Sigmoid colon (tissue), 4 donors: Measurements from ENCODE around the gene STAT3.

DNA sequence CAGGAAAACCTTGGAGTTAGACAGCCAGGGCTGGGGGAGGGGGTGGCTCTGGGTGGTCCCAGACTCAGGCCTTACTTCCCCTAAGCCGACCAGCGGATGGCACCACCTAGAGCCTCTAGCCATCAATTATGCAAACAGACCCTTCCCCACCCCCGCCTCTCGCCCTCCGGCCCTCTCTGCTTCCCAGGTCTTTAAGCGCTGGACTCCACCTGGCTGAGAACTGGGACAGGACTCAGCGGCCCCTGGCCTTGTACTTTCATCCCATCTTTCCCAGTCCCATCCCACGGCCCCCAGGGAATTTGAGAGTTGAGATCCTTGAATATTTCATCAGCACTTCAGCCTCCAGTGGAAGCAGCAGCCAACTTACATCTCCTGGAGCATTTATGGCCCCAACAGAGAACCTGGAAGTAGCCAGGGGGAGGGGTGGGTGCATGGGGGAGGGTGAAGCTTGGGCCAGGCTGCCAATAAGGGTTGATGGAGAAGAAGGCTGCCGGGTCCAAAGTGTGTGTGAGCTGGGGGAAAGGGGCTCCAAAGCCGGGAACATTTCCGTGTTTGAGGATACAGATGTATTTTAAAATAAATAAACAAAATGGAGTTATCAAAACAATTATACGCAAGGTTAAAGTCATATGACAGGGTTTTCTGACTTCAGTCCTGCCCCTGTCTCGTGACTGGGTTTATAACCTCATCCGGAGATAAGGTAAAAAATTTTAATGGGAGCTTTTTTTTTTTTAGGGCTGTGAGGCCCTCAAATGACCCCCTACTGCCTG is 7.5 kb upstream of the JUP start:
- PRO-cap = no peak
- RAMPAGE, long total RNA, 4 experiments = no peak in any of the 4 experiments

GRCh38 chr17:41801395-41801891 is 10.3 kb downstream of the P3H4 start:
- PRO-cap = no peak
- RAMPAGE, long total RNA, 4 experiments = no peak in any of the 4 experiments

GRCh38 chr17:41862898-41863352 is 2.3 kb downstream of the KLHL11 start:
- PRO-cap = no peak
- RAMPAGE, long total RNA, 4 experiments = no peak in any of the 4 experiments

DNA sequence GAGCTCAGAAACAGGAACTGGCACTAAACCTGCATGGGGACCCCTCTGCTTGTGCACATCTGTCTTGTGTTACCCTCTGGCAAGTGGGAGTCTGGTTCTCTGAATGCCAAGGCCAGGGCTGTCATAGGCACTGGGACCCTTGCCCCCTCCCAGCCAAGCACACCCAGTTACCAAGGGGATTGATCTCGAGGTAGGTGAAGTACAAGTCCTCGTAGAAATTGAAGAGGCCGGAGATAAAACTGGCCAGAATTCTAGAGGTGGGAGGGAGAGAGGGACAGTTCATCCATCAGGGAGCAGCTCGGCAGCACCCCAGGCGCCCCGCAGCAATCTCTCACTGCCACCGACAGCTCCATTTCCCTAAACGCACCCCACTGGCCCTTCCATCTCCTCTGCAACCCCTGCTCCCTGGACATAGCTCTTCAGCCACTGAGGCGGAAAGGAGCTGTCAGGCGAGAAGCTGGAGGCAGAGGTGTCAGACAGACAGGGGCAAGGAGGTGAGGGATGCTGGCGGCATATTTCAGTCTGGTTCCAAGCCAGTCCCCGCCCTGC is 9.9 kb downstream of the ACLY start:
- PRO-cap = no peak
- RAMPAGE, long total RNA, 4 experiments = no peak in any of the 4 experiments

GRCh38 chr17:41959525-41959970 is 7.0 kb upstream of the CNP start:
- PRO-cap = no peak
- RAMPAGE, long total RNA, 4 experiments = no peak in any of the 4 experiments

DNA sequence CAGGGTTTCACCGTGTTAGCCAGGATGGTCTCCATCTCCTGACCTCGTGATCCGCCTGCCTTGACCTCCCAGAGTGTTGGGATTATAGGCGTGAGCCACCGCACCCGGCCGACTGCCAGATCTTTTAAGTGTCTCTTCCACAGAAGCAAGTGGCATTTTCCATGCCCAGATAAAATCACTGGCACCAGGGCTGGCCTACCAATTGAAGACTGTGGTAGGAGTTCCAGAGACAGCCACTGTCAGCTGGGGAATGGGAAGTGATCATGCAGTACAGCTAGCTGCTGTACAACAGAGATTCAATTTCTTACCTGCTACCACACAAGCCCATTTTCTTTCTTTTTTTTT is 17.9 kb downstream of the CNP start:
- PRO-cap = no peak
- RAMPAGE, long total RNA, 4 experiments = no peak in any of the 4 experiments

DNA sequence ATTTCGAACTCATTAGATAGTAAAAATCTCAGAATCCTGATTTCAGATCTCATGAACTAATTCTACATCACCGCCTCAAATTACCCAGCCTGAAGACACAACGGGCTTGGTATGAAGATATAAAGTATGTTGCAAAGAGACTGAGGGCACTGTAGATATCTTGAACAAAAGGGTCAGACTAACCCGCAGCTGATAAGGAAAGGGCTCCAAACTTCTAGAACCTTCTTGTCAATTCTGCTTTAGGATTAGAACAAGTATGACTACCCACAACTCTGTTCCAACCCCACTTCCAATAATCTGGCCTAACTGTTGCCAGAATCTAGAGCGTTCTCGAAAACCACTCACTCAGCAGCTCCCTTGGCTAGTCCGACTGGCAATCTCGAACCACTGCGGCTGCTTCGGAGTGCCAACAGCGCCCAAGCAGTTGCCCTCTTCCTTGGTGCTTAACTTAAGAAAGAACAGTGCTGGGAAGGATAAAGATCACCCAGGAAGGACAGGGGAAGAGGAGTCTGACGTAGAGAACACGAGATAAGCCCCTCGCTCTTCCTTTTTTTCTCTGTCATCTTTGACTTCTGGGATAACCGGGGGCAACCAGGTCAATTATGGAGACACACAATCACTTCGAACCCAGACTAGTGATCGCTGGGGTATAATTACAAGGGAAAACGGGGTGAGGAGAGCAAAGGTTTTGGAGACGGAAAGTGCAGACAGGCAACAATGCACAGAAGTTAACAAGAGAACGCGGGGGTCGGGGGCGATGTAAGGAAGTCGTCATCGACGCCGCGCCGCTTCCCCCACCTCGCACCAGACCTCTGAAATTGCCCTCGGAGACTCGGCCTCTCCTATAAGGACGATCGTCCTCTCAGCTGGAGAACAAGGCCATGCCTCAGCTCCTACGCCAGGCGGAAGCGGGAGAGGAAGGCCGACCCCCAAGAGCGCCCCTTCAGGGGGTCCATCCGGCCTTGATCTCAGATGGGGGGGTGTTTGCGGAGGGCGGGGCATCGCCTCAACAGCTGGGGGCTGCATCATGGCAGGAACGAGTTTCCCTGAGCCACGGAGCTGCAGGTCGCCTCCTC is 659 bp downstream of the DNAJC7 start:
- PRO-cap = no peak
- RAMPAGE, long total RNA, 4 experiments = no peak in any of the 4 experiments

- PRO-cap = no peak
- RAMPAGE, long total RNA, 4 experiments = no peak in any of the 4 experiments
These were observed 4.2 kb downstream of the NKIRAS2 start for GRCh38 chr17:42024057-42024472.

- PRO-cap = no peak
- RAMPAGE, long total RNA, 4 experiments = no peak in any of the 4 experiments
These were observed 9.7 kb downstream of the HSPB9 start for GRCh38 chr17:42132074-42132913.

GRCh38 chr17:42274356-42275204 is 1.6 kb downstream of the STAT5B start:
- PRO-cap = no peak
- RAMPAGE, long total RNA, 4 experiments = no peak in any of the 4 experiments

DNA sequence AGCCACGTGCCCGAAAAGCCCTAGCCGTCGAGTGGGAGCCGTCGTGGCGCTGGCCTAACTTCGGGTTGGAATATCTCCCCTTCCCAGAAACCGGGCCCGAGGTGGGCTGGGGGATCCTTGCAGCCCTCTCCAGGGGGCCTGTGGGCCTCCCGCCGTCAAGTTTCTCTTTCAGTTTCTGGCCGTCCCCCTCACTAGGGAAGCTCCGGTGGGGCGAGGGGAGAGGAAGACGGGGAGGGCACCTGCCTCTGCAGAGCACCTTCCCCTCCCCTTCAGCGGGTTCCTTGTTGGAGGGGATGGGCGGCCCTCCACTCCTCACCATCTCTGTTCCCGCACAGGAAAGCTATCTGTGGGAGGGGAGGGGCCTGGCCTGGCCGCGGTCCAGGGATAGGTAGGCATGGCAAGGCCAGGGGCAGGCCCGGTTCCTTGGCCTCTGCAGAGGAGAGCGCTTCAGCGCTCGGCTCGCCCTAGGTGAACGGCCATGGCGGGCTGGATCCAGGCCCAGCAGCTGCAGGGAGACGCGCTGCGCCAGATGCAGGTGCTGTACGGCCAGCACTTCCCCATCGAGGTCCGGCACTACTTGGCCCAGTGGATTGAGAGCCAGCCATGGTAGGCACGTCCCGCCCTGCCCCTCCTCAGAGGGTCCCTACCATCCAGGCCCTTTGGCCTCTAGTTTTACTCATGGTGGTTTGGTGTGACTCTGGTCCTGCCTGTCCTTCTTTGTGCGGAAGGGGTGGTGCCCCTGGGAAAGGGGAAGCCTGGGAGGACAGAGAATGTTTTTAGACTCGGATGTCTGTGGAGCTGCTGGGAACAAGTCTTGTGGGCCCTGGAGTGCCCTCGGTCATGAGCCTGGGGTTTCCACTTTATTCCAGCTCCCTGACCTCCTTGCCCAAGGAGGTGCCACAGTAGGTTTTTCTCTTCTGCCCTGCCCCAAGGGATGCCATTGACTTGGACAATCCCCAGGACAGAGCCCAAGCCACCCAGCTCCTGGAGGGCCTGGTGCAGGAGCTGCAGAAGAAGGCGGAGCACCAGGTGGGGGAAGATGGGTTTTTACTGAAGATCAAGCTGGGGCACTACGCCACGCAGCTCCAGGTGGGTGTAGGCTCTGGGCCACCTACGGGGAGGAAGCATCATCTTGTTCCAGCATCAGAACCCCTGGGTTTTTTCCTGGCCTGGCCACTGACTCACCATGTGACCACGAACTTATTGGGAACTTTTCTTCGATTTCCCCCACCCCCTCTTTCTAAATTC is 1.1 kb downstream of the STAT5A start:
- PRO-cap = no peak
- RAMPAGE, long total RNA, 4 experiments = no peak in any of the 4 experiments

- PRO-cap = no peak
- RAMPAGE, long total RNA, 4 experiments = no peak in any of the 4 experiments
These were observed 6.1 kb downstream of the STAT5A start for GRCh38 chr17:42294190-42295088.

- PRO-cap = no peak
- RAMPAGE, long total RNA, 4 experiments = no peak in any of the 4 experiments
These were observed 11.3 kb downstream of the STAT5A start for GRCh38 chr17:42299444-42300181.

- PRO-cap = no peak
- RAMPAGE, long total RNA, 4 experiments = no peak in any of the 4 experiments
These were observed 14.1 kb downstream of the STAT5A start for GRCh38 chr17:42302481-42302680.

- PRO-cap = no peak
- RAMPAGE, long total RNA, 4 experiments = no peak in any of the 4 experiments
These were observed 24.7 kb downstream of the STAT5A start for GRCh38 chr17:42312840-42313567.

DNA sequence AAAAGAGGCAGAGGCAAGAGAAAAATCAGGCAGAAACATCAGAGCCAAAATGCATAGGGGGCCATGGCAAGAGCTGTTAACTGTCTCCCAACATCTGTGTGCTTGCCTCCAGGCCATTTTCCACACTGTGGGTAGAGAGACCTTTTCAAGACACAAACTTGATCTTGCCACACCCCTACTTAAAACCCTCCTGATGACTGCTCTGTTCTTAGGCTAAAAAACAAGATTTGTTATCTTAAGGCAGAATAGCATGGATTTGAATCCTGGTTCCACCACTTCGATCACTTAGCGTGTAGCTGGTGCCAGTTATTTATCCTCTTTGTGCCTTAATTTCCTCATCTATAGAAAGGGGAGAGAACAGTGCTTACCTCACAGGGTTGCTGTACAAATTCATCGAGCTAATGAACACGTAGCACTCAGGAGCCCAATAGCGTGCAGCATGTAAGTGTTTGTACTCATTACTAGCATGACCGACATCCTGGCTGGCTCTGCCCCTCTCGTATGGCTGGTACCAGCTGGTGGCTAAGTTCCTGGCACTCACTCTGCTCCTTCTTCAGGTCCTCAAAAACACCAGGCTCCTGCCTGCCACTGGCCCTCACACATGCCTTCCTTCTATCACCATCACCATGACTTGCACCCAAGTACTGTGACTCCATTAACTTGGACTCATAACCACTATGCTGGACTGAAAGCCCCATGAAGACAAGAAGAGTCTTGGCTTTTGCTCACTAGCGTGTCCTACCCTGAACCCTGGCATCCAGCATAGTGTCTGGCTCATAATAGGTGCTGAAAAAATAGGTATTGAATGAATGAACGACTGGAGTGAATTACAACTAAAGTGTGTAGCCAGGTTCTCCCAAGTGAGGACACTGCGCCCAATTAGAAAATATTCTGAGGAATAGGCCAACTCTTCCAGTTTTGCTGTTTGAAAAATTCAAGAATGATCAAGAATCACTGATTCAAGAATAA is 25.6 kb downstream of the STAT3 start:
- PRO-cap = no peak
- RAMPAGE, long total RNA, 4 experiments = no peak in any of the 4 experiments

GRCh38 chr17:42387066-42387653 is 1.1 kb downstream of the STAT3 start:
- PRO-cap = no peak
- RAMPAGE, long total RNA, 4 experiments = no peak in any of the 4 experiments

DNA sequence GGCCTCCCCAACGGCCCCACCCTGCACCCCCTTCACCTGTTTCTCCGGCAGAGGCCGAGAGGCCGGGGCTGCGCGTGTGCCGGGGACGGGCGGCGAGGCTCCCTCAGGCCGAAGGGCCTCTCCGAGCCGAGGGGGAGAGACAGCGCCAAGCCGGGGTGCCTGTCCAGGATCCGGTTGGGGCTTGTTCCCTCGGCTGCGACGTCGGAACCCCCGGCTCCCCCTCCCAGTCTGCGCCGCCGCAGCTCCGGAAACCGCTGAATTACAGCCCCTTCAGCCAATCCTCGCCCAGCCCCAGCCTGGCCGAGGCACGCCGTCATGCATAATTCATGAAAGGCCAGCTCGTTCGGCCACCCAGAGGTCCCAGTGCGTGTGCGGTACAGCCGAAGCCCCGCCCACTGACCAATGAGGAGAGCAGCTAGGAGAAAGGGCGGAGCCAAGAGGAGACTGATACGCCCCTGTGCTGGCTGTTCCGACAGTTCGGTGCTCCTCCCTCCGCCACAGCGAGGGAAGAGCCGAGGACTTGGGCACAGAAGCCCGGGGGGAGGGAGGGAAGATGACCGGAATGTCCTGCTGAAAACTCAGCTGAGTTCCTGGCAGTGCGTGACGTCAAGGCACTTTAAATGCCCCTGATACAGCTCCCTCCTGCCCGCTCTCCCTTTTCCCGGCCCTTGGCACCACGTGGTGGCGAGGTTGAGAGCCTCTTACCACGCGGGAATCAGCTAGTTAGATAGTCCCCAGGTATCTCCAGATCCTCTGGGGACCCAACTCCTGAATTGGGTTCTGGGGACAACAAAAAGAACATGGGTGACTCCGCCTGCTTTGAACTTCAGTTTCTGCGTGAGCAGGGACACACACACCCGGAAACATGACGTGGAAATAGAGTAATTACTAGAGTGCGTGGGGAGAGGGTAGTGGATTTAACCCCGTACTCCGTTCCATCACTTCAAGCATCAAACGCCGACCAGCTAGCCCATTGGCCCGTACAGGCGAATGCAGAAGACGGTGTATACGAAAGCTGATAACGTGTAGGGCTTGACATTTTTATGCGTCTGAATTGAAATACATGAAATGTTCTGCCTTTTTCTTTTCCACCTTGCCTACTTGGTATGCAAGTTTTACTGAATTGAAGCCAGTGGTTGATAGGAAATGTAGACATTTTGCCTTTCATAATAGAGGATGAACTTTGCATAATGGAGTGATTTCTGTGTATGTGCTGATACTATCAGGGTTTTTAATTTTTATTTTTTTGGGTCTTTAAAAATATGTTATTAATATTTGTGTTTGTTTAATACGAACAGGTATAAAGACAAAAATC is at the start of gene STAT3:
Gene STAT3 (minus strand): TSS at position 200 of the 1,315 bp plus-strand sequence.
- PRO-cap = bidirectional peak, plus-strand start at position 495 of the sequence, minus-strand start at position 235 of the sequence; unidirectional peak, plus-strand start at position 679 of the sequence
- RAMPAGE, long total RNA, 4 experiments = start-site peak on the minus strand in 4 of 4 experiments, centred at positions 179 to 199 of the sequence, 647 to 1,422 reads per replicate

- PRO-cap = unidirectional peak, minus-strand start at chr17:42407616
- RAMPAGE, long total RNA, 4 experiments = no peak in any of the 4 experiments
These were observed 15.8 kb downstream of the CAVIN1 start for GRCh38 chr17:42406869-42407944.

- PRO-cap = no peak
- RAMPAGE, long total RNA, 4 experiments = no peak in any of the 4 experiments
These were observed 13.3 kb downstream of the CAVIN1 start for GRCh38 chr17:42409258-42410647.